ENCODE results near the gene OR12D3.

- PRO-cap: unidirectional peak, plus-strand start at chr6:28135574
Measured at GRCh38 chr6:28135407-28135750, 6.3 kb upstream of the ZKSCAN8 start.

GRCh38 chr6:28161109-28162097 lies 19.7 kb downstream of the ZKSCAN8 start:
- PRO-cap: no peak

GRCh38 chr6:28313048-28313316 lies 23.0 kb downstream of the ZSCAN31 start:
- PRO-cap: no peak

- PRO-cap: no peak
Measured at GRCh38 chr6:28323808-28324373, 12.1 kb downstream of the ZSCAN31 start.

DNA sequence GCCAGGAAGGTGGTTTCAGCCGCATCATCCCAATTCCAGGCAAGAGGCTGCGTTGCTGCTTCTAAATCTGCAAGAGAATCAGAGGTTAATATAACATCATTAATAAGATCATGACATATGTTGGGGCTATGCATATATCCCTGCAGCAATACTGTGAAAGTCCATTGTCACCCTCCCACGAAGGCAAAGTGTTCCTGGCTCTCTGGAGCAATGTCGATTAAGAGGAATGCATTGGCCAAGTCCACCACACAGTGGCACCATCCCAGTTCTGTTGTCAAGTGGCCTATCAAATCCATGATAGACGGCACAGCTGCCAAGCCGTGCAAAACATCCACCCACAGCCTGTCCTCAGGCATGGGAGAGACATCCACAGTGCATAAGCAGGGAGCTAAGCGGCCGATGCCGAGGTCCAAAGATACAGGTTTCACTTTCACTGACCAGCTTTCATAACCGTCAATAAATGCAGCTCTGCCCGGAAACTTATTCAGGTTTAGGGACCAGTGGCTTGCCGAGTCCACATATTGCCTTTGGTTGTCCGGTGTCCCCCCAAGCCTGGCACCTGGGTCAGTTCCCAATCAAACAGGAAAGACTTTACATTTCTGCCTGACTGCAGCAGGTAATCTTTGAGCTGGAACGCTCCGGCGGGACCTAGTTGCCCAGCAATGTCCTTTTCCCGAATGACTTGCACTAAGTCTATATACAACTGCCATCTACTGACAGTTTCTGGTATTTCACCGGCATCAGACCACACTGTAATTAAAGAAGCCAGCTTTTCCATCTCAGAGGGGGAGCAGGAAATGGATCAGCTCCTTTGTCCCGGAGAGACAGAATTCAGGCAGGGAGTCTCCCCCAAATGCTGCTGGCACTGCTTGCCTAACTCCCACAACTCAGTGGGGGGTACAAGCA lies 6.1 kb downstream of the ZKSCAN3 start:
- PRO-cap: no peak

DNA sequence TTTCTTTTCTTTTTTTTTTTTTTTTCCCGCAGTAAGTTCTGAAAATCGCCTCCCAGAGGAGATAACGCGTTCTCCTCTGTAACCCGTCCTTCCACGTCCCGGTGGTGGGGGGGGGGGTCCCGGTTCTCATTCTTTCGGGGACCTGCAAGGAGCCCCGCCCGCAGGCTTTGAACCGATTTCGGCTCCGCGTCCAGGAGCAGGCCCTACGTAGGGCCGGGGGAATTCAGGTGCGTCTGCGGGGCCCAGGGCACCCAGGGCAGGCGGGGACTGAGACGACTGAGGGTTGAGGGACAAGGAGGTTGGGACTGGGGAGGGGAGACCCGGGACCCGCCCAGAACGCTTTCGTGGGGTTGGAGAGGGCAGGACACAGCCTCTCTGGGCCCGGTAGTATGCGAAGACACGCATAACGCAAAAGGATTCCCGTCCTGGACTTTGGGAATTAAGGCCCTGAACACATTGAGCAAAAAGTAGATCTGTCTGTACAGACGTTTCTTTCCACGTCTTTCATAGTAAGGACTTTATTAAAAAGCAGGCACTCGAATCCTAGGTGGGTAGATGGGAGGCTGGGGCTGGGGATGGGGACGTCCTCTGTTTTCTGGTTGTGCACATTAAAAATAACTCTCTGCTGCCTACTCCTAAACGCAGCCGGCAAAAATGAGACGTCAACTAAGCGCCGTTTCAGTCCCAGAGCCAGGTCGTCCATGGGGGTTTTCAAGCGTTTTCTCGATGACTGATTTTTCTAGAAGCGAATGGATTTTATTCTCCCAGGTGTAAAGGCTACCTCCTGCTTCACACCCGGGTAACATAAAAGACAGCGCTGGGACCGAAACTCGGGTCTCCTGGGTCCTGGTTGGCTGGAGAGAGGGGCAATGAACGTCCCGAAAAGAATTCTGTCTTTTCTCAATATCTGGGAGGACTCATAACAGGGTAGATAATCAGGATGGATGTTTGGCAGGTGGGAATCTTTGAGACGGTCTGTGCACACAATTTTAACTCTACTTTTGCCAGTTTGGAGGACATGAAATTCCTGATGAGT lies 25.5 kb downstream of the GPX6 start:
- PRO-cap: no peak

DNA sequence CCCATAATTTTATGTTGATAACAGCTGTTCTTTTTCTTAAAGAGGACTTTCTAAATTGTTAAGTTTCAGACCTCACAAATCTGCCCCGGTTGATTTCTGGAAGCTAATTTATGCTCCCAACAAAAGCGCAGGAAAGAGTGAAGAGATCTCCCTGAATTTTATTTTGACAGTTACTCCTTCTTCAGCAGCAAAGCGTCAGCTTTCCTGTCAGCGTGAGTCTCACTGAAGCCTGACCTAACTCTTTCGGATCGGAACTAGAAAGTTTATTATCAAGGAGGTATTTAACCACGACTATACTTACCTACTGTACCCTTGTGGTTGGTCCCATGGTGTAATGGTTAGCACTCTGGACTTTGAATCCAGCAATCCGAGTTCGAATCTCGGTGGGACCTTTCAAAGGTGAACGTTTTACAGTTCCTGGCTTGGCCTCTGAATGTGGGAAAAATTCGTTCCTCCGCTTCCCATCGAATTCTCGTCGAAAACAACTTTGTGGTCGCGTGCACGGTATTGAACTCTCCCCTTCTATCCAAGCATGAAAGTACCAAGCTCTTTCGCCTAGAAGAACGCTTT lies 2.0 kb upstream of the SCAND3 start:
- PRO-cap: no peak

DNA sequence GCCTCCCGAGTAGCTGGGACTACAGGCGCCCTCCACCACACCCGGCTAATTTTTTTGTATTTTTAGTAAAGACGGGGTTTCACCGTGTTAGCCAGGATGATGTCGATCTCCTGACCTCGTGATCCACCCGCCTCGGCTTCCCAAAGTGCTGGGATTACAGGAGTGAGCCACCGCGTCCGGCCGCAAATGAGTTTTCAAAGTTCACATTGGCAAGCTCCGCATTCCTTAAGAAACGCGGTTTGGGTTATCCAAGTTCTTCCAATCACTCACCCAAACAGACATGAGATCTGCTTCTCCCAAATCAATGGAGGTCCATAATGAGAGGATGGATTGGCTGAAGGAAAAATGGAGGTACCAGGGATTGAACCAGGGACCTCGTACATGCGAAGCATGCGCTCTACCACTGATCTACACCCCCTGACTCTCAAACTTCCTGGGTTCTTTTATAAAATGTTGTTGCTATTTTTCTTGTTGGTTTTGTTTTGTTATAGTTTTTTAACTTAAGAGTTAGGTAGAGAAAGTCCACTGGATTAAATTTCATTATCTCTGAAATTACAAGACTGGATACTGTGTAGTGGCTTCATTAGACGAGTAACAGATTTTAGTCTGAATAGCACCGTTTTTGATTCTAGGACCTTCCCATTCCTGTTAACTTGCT lies 108.6 kb upstream of the SCAND3 start:
- PRO-cap: unidirectional peak, minus-strand start at position 422 of the sequence

DNA sequence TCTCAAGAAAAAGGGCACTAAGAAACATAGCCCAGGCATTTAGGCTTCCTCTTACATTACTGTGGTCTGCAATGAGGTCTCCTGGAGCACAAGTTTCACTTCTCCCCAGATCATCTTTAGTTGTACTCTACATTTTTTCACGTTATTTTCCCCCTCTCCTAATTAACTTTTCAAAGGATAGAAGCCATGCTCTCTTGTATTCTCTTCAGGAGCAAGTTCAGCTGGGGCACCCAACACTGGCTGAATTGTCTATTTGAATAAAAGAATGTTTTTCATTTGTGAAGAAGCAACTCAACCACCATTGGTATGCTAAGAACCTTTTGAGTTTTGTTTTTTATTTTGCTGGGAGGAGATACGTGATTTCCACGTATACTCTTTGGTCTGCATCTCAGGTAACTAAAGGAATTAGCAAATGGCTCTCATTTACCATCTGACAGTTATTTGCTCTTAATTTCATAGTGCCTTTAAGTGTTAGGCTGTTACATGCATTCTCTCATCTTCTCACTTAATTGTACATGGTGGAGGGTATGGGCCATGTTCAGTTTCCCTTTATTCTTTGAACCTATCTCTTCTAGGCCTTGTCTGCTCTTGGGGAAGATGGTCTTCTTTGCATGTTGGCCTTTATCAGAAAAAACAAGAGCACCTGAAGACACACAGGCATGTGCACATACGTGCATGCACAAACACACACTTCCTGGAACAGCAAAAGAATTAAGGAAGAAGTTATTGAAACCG lies 22.6 kb downstream of the TRIM27 start:
- PRO-cap: no peak

DNA sequence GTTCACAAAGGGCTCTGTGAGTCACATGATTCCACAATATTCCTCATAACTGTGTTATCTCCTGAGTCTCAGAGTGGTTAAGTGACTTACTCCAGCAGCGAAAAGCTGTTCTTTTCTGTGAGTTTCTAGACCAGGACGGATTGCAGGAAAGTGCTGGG lies 1.3 kb downstream of the TRIM27 start:
- PRO-cap: no peak

- PRO-cap: no peak
Measured at GRCh38 chr6:28927787-28928172, 4.0 kb upstream of the TRIM27 start.

GRCh38 chr6:29014586-29015290 lies 9.6 kb upstream of the ZNF311 start:
- PRO-cap: no peak

GRCh38 chr6:29035808-29036403 lies 9.1 kb downstream of the OR2W1 start:
- PRO-cap: no peak

DNA sequence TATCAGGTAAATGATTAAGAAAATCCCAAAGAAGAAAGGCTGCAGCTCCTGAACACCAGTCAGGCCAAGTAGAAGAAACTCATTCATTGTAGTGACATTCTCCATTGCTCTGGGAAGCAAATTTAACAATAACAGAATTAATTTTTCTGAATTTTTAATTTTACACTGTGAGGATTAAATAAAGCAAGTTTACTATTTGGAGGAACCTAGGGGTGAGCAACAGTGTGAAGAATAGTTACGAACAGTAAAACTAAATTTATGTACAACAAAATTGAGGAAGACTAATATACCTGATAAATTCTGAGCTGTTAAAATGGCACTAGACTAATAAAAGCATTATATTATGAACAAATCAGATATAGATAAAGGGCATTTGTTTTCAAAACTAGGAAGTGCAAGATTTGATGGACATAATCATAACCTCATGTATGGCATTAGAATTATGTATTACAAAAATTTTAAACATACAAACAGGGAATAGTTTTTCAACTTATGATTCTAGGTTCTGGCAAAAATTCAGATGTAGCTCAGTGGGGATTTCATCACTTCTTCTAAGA lies at the start of gene OR12D3:
OR12D3 (minus strand) TSS at position 109 of the 557 bp plus-strand sequence.
- PRO-cap: no peak

DNA sequence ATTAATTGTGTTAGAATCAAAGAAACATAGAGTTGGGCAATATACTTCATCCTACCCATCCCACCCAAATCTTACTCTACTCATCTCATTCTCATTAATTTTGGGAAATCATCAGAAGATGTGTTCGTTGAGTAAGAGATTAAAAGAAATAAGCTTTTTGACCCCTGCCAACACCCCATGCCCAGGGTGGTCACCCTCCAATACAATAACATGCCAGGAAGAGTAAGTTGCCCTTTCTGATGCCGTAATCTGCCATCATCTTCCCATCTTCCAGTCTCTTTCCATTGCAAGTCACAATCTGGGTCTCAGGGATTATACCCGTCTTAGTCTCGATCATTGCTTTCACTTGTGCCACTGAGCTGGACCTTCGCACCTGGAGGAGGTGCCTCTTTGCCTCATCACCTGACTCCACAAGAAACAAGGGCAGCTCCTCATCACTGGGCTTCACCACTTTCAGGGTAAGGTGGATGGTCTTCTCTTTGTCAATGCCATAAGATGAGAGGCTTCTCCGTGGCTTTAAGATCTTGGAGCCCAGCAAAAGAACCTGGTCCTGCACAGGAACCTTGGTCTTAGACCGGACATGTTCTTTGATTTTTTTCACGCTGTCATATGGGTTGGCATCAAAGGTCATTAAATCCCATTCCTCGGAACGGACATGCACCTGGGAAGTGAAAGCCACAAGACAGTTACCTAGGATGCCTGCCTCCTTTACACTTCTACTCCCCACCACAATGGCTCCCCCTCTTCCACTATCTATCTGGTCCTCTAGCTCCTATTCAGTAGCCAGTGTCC lies 3.6 kb downstream of the UBD start:
- PRO-cap: no peak

DNA sequence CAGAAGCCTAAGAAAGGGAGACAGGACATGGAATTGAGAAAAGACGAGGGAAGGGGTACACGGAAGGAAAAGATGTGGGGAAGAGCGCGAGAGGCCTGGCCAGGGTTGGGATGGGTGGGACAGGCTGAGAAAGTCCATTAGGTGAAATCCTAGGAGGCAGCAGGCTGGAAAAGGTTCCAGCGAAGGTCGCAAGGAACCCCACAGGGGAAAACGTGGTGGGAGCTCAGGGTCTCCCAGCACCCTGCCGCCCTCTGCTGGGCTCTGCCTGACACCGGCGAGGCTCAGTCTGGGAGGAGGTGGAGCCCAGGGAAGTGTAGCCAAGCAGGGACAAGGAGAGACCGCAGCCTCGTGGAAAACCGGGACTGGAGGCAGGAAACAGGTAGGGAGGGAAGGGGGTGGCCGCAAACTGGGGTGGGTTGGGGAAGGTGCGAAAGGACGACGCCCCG lies 4.4 kb downstream of the GABBR1 start:
- PRO-cap: no peak

DNA sequence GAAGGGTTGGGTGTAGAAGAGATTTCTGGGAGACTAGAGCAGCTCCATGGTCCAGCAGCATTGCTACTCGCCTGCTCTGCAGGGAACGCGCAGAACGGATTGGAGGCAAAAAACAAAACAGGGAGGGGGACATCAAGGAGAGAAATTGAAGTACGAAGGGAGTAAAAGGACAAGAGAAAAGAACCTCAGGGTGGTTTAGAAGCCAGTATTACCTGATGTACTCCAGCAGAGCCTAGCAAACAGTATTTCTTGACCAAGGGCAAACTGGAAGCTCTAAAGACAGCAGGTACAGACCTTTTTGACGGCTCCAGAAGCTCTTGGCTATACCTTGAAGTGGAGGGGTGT lies 615 bp upstream of the GABBR1 start:
- PRO-cap: no peak

DNA sequence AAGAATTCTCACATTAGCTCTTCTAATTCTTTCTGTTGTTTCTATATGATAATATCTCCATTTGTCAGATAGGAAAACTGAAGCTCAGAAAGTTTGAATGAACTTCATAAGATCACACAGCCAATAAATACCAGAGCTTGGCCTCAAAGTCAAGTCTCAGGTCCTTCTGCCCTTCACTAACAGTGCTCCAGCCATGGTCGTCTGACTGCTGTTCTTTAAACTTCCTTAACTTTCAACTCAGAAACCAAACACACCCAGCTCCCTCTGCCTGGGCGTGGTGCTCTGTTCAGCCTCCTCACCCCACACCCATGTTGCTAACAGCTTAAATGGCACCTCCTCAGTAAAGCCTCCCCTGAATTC lies 8.7 kb upstream of the GABBR1 start:
- PRO-cap: no peak

- PRO-cap: no peak
Measured at GRCh38 chr6:29748219-29748873, 25.1 kb downstream of the HLA-F start.

GRCh38 chr6:29759470-29759860 lies 36.2 kb downstream of the HLA-F start:
- PRO-cap: no peak